Hair follicle dermal papilla cell (primary cell): ENCODE measurements around the gene ENC1.

GRCh38 chr5:72816065-72816296 is 480 bp upstream of the TNPO1 start:
- CAGE, long polyA plus RNA, result no peak

GRCh38 chr5:72849115-72849436 is 32.6 kb downstream of the TNPO1 start:
- CAGE, long polyA plus RNA, result no peak

GRCh38 chr5:72866595-72867322 is 50.3 kb downstream of the TNPO1 start:
- CAGE, long polyA plus RNA, result no peak

DNA sequence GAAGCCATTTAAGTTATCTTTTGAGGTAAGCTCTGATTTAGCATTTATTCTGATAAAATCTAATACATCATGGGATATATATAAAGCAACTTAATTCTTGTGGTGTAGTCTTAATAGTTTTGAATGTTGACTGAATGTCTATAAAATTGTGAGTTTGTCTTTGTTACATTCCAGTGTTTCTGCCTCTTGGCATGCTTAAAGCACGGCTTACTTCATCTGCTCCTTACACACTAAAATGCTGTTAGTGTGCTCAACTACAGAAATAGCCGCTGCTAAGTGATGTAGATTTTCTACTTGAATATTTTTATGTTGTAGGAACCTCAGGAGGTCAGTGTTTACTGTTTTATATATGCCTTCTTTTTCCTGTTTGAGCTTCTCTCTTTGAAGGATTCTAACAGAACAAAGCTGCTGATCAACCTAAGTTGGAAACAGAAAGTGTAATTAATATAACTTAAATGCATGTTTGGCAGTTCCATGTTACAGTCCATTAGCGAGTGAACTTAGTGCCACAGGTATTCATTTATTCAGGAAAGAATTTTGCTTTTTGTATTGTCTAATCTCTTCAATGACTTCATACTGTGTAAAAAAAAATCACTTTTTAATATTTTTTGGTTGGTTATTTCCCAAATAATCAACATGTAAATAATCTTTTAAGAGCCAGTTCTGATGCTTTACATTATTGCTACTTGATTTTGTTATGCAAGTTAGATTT is 44.2 kb upstream of the FCHO2 start:
- CAGE, long polyA plus RNA, result no peak

GRCh38 chr5:72913686-72914439 is 42.0 kb upstream of the FCHO2 start:
- CAGE, long polyA plus RNA, result no peak

- CAGE, long polyA plus RNA, result no peak
Observed at GRCh38 chr5:72951723-72952557, 3.9 kb upstream of the FCHO2 start.

GRCh38 chr5:73183253-73183898 is 10.4 kb downstream of the TMEM174 start:
- CAGE, long polyA plus RNA, result no peak

DNA sequence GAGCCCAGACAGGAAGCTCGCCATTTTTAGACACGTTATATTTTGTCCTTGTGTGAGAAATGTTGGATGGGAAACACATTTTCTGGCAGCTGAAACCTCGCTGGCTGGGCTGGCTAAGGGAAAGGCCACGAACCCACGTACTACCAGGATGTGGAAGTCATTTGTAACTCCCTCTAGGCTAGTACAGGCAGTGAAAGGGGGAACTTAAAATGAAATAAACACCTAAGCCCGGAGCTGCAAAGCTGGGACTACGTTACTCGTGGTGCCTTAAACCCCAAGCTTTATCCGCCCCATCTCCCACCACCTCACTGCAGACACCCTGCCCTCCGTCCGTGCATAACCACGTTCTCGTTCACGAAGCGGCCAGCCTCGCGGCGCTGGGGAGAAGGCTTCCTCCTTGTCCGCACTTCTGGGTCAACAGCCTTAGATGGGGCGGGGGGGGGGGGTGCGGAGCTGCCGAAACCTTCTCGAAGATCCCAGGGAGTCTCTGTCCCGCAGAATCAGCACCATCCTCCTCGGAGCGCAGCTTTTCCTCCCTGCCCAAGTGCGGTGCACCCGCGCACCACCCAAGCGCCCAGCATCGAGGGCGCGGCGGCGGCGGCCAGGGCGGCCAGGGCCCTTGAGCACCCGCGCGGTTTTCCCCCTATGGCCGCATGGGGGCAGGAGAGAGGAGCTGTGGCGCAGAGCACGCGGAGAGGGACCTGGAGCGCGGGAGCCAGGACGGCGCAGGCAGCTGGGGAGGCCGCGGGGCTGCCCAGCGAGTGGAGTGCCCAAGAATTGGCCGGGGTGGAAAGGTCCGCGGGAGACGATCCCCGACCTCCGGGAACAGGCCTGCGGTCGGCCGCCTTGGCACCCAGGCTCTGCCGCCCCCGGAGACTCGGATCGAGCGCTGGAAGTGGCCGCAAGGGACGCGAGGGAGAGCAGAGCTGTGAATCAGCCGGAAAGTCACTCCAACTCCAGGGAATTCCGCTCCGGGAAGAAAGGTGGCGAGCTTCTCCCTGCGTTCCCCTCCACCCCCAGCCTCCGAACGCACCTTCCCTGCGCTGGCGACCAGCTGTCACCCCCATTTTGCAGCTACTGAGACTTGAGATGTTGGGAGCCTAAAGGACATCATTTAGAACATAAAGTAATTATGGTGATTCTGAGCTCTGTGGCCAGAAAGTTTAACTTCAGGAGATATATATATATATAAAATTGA is 43.0 kb downstream of the TMEM174 start:
- CAGE, long polyA plus RNA, result no peak

DNA sequence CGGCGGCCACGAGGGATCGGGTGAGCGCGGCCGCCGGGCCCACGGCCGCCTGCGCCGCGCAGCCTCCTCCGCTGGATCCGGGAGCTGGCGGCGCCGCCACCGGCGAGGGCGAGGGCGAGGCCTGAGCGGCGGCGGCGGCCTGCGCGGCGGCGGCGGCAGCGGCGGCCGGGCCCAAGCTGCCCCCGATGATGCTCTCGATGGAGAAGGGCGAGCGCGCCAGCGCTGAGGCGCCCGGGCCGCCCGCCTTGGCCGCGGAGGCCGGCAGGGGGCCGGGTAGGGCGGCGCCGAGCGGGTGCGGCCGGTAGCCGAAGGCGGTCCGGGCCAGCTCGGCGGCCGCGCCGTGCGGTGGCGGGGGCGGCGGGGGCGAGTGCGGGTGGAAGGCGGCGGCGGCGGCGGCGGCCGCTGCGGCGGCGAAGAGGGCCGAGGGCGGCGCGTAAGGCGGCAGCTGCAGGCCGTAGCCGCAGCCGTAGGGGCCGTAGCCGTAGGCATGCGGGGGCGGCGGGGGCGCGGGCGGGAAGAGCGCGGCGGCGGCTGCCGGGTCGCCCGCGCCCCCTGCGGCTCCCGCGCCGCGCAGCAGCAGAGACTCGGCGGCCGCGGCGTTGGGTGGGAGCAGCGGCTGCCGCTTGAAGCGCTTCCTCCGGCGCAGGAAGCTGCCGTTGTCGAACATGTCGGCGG is 1.4 kb downstream of the FOXD1 start:
- CAGE, long polyA plus RNA, result no peak

GRCh38 chr5:73502048-73502434 is 3.8 kb downstream of the BTF3 start:
- CAGE, long polyA plus RNA, result no peak

DNA sequence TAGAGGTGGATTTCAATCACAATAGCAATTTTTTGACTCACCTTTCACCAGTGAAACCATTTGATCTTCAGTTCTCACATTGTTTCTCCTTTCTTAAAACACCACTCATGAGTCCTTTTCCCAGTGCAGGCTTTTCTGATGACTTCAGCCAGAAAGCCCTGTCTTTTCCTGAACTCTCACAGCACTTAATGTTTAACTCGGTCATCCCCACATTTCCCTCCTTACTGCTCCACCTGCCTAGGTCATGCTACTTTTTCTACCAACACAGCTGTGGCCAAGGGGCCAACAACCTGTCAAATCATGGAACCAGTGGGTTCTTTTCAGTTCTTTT is 37.9 kb downstream of the ARHGEF28 start:
- CAGE, long polyA plus RNA, result no peak

DNA sequence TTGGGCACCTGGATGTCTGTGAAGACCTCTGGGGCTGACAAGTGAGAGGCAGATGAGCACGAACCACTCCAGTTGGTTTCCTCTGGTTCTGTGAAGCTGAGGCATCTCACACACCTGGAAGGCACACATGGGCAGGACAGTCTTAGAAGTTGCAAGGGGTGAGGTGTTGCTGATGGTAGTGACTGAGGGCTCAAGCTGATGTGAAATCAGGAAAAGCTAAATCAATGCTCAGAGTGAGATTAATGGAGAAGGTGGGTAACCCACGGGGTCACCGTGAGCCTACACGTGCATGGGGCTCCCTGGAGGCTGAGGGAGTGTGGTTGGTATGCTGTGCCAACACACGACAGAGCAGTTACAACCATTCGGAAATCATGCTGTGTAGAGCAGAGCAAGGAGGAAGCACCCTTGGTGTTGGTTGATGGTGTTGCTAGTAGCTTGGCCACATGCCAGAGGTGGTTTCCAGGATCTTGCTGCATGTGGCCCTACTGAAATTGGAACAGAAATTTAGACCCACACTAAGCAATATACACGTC is 170.3 kb downstream of the ARHGEF28 start:
- CAGE, long polyA plus RNA, result no peak

DNA sequence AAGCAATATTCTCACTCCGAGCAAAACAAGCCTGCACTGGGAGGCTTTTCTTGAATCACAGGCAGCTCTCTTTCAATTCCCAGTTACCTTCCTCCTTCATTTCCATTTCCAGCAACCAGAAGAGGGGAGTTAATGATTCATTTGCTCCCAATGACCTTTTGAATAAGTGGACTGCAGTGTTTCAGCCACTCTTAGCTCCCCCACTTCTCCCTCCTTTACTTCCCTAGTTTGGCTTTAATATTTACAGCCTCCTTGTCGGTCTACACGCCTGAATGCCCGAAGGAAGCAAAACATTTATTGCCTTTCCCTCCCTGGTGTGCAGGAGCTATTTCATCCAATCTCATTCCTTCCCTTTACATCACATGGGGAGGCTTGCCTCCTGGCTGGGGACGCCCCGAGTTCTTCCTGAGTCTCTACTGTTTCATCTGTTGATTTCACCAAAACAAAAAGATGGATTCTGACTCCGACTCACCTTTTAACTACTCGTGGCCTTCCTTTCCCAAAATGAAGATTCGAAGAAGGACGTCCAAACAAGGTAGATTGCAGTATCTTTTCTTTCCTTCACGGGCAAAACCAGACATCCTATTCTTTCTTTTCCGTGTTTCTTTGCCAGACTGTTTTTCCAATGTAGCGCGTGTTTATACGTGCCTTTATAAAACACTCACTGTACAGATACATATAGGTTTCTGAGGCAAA is 187.3 kb downstream of the ARHGEF28 start:
- CAGE, long polyA plus RNA, result no peak

DNA sequence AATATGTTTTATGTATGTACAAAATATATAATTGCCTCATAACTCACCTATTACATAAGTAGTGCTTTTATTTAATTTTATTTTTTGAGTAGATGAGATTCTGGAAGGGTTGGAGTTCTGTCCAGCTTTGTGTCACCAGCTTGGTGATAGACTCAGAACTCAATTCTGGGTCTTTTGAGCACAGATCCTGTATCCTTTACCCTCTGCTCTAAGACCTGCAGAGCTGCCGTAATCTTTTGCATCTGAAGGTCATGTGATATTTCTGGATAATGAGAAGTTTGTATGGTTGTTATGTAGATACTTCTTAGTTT is 221.2 kb downstream of the ARHGEF28 start:
- CAGE, long polyA plus RNA, result no peak

- CAGE, long polyA plus RNA, result no peak
Observed at GRCh38 chr5:74143649-74144228, 496.8 kb downstream of the ENC1 start.

- CAGE, long polyA plus RNA, result no peak
Observed at GRCh38 chr5:74392585-74393254, 247.8 kb downstream of the ENC1 start.

DNA sequence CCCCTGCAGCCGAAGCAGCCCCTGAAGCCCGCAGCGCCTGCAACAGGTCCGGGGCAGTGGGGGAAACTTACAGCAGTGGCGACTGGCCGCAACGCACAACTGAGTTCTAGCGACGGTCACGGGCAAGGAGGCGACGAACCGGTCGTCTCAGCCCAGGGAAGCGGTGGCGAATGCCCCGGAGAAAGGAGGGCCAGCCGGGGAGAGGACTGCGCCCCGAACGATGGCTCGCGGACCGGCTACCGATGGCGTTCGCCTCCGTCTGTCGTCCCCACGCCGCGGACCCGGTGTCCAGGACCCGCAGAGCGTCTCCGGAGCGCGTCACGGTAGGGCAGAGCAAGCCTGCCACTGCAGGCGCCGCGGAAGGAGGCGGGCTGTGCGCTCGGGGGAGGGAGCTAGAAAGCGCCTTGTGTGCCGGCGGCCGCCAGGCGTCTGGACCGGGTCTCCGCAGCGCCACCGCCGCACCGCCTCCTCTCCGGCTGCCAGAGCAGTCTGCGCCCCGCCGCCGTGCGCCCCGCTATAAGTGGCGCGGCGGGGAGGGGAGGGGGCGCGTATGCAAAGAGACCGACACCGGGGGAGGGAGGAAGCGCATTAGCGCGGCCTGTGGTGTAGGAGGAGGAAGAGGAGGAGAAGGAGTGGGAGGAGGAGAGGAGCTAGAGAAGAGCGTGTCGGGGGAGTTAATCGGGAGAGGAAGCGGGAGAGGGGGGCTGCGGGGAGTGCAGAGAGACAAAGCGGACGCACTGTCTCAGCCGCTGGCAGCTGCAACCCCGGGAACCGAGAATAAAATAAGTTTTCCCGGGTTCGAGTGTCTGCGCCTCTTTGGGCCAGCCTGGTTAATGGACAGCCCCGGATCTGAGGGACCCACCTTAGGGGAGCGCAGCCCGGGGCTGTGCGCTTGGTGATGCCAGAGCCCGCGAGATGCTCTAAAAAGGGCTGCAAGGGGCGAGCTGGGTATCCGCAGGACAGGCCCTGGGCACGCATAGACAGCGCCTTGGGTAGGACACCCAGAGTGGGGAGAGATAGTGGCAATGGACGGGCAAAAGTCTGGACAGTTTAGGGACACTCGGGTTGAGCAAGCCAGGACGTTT is at the start of gene ENC1:
Gene ENC1, minus strand, starts transcription at position 493 of the 1,085 bp plus-strand sequence.
- CAGE, long polyA plus RNA, result no peak

GRCh38 chr5:74641321-74641745 is 805 bp upstream of the ENC1 start:
- CAGE, long polyA plus RNA, result no peak

DNA sequence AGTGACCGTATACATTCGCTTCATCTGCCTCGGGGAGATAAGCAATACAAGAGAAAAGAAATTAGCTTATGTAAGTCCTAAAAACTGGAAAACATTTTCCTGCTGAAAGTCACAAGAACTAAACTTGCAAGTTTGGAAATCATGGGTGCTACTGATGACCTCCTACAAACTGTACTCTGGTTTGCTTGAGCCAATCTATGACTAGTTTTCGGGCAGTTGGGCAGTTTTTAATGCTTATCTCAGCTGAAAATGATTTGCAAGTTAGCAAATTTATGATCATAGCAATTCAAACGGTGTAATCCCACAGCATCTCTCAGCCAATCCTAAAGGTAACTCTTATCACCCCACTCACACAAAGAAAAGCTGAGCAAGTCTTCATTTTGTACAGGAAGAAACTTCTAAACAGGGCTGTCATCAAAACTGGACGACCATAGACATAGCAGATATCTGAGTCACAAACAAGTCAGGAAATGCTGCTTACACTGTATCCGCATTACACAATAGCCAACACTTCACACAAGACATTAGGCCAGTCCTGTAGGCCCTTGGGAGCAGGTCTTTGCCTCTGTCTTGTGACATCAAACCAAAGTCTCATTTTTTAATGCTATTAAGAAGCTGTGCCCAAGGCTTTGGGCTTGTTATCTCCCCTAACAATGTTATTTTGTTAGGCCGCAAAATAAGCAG is 2.6 kb upstream of the ENC1 start:
- CAGE, long polyA plus RNA, result no peak

DNA sequence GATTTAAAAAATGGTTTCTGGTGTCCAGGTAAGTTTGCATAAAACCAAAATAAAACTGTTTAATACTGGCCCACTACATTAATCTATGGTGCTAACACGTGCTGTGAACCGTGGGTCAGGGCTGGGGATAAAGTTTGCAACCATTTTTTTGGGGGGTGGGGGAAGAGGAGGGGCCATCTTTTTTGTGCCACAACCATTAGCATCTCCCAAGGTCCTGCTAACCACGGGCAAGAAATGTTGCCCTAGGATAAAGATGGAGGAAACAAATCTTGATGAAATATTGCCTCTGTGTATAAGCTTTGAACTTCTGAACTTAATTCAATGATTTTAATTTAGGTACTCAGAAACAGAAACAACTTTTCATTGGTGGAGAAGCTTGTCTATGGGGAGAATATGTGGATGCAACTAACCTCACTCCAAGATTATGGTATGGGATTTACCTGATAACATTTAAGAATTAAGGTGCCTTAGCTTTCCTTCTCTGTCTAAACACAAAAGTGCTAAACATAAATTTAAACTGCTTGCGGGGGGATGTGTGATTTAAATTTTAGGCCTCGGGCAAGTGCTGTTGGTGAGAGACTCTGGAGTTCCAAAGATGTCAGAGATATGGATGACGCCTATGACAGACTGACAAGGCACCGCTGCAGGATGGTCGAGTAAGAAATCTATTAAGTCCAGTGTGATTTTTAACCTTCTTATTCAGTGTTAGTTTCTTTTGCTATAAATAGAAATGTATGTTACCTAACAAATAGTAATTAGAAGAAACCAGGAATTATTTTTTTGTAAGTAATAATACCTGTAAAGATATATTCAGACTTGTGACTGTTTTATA is 35.3 kb downstream of the HEXB start:
- CAGE, long polyA plus RNA, result no peak